CD14-positive monocyte (primary cell): ENCODE results near the genes RBAK and RSPH10B.

- CAGE, long polyA plus RNA: no peak
Measured at GRCh38 chr7:4831866-4832353, 29.9 kb downstream of the PAPOLB start.

GRCh38 chr7:5045484-5046069, at the start of gene RBAK:
RBAK (plus strand) TSS chr7:5045860.
- CAGE, long polyA plus RNA: no peak

- CAGE, long polyA plus RNA: no peak
Measured at GRCh38 chr7:5225304-5226554, 35.7 kb downstream of the WIPI2 start.

GRCh38 chr7:5332364-5333084, 49.8 kb downstream of the SLC29A4 start:
- CAGE, long polyA plus RNA: no peak

- CAGE, long polyA plus RNA: no peak
Measured at GRCh38 chr7:5401392-5401921, 22.2 kb downstream of the TNRC18 start.

DNA sequence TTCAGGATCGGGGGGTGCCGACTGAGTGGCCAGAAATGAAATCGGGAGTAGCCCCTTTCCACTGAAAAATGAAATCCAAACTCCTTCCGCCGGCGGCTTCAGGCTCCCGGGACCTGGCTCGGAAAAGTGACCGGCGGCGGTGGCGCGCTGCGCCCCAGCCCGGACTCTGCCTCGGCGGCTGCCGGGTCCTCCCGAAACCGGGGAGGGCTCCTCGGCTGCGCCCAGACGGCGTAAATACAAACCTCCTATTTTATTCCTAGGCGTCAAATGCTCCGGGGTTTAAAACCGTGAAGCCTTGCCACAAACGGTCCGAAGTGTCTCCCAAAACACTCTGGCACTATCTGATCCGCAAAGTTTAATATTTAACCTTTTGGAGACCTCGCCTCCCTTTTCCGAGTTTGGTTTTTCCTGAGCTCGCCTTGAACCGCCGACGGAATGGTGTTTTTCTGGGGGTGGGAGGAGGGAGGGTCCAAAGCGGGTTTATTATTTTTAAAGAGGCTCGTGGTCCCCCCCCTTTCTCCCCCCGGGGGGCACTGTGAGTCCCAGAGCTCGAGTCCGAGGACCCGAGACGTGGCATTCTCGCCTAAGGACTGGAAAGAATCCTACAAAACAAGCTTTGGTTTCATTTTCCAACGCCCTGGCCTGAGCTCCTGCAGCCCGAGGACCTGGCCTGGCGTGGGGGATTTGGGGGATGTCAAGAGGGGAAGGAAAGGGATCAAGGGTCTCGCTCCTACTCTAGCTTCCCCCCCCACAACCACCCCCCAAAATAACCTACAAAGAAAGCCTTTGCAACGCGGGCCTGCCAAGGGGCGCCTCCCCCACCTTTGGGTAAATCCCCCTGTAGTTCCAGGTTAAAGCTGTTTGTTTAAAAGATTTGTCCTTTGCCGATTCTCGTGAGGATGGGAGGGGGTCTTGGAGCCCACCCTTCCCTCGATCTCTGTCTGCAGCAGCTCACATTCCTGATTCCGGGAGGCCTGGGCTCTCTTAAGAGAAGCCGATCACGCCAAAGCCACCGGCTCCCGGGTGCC, 1.7 kb downstream of the TNRC18 start:
- CAGE, long polyA plus RNA: no peak

GRCh38 chr7:5429546-5430557, 6.2 kb upstream of the TNRC18 start:
- CAGE, long polyA plus RNA: no peak

- CAGE, long polyA plus RNA: no peak
Measured at GRCh38 chr7:5457369-5458028, 33.9 kb upstream of the TNRC18 start.

DNA sequence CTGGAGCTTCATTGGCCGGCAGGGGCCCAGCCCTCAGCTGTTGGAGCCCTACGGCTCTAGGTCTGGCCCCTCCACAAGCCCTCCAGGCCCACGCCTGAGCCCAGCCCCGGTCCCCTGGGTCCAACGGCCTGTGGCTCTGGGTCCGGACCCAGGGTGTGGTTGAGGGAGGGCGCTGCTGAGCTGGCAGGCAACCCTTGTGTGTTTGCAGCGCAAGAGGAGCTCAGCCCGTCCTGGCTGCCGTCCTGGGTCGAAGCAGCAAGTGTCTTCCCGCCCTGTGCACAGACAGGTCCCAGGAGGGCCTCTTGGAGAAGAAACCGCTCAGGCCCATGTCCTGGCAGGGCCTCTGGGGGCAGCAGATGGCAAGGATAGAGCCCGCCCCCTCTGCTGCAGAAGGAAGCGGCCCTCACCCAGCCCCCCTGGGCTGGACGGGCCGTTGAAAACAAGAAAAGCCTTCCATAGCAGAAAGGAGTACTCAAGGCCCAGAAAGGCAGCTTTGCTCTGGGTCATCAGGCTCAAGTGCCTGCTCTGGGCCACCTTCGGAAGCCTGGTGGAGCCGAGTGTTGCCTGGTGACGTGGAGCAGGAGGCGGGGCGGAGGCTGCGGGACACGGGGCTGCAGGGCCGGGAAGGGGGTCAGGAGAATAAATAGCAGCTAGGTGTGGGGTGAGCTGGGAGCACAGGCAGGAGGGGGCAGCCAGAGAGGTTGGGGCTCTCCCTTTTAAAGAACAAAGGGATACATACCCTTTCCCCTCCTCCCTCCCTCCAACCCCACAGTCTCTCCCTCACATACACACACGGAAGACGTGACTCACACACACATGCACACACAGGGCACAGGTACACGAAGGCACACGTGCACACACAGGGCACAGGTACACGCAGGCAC, 35.5 kb downstream of the FBXL18 start:
- CAGE, long polyA plus RNA: no peak

DNA sequence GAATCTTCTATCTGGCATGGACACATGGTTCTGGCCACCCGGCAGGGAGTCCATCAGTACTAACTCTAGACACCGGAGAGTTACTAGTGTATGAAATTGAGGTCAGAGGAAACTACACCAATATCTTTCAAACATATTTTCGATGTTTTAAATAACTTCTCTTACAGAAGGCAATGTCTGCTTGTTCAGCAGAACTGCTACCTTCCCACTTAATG, 89.9 kb downstream of the RNF216 start:
- CAGE, long polyA plus RNA: no peak

GRCh38 chr7:5712557-5713022, 68.9 kb downstream of the RNF216 start:
- CAGE, long polyA plus RNA: no peak

- CAGE, long polyA plus RNA: no peak
Measured at GRCh38 chr7:5970372-5970814, at the start of gene RSPH10B. RSPH10B (minus strand) TSS chr7:5970689.

GRCh38 chr7:6015165-6015375, 6.0 kb downstream of the AIMP2 start:
- CAGE, long polyA plus RNA: no peak

GRCh38 chr7:6181709-6182134, 77.0 kb downstream of the USP42 start:
- CAGE, long polyA plus RNA: no peak

DNA sequence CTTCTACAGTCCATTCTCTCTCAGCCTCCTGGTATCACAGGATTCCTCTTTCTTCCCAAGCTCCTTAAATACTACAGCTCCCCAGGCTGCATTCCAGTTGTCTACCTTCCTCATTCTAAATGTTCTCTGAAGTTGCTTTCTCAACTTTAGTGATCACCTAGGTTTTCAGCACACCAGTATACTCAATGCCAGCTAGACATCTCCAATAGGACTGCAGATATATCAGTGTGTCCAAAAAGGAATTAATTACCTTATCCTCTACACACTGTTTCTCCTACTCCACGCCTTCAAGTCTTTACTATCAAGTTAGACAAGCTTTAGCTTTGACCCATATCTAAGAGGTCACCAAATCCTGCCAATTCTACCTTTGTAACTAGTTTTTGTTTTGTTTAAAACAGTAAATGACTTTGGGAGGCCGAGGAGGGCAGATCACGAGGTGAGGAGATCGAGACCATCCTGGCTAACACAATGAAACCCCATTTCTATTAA, 39.4 kb downstream of the CYTH3 start:
- CAGE, long polyA plus RNA: no peak

DNA sequence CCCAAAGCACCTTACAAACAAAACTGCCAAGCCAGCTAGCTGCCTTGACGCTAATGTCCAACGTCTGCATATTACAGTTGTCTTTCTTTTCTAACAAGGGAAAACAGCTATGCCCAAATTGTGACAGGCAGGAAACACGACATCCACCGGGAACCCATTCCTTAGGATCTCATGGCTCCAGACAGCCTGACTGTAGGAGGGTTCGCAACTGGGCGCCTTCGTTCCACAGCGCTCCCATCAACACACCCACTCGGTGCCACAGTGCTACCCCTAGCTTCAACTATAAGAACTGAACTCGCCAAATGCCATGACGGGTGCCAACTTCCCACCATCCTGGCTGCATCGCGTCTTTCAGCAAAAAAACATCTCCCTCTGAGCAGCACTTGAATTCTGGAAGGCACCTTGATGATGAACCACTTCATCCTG, 1.5 kb downstream of the CYTH3 start:
- CAGE, long polyA plus RNA: no peak

DNA sequence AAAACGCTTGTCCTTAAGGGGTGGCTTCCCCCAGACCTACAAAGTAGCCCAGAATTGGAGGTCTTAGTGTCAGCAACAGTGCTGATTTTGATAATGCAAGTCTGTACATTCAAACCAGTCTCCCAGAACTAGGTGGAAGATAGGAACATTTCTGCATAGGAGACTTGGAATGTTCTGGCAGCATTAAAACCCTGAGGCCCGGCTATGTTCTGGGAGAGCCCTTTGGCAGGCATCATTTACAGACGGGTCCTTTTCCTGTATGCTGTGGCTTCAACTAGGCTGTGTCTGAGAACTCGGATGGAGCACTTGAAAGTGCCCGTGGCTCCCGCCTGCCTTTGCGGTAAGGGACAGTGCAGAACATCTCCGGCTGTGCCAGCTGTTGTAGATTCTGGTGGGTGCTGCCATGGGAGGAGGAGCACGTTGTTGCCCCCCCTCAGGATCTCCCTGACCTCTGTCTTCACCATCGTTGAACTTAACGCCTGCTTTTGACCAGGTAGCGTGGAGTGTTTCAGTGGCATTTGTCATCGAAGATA, 23.7 kb downstream of the RAC1 start:
- CAGE, long polyA plus RNA: no peak

GRCh38 chr7:6469499-6469894, 14.5 kb downstream of the KDELR2 start:
- CAGE, long polyA plus RNA: no peak

- CAGE, long polyA plus RNA: no peak
Measured at GRCh38 chr7:6479036-6479532, 4.9 kb downstream of the KDELR2 start.

GRCh38 chr7:6505869-6506406, 22.0 kb upstream of the KDELR2 start:
- CAGE, long polyA plus RNA: no peak